LUHMES (cell line): ENCODE data around the gene ITPRID2.

DNA sequence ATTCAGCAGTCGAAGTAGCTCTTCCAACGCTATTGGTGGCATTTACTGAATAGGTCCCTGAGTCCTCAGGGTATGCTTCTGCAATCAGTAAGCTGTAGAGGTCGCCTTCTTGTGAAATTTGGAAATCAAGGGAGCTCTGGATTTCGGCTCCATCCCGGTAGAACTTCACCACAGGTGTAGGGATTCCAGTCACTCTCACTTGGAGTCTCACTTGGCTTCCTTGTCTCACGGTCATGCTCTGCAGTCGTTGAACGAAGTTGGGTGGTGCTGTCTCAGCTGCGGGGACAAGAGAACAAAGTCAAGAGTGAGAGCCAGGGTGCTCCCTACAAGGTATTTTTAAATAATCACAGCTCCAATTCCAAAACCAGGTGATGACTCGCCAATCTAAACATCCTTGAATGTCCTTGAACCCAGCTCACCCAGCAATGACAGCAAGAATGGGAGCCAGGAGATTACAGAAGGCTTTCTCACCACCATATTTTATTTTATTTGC is 6.8 kb downstream of the TTN start:
- PRO-cap = no peak

DNA sequence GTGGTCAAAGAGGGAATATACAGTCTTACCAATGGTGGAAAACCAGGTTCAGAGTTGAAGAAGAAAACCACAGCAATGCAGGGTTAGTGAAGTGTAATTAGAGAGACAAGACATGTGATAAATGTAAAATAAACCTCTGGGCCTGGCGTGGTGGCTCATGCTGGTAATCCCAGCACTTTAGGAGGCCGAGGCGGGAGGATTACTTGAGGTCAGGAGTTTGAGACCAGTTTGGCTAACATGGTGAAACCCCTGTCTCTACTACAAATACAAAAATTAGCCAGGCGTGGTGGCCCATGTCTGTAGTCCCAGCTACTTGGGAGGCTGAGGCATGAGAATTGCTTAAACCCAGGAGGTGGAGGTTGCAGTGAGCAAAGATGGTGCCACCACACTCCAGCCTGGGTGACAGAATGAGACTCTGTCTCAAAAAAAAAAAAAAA is 2.3 kb downstream of the TTN start:
- PRO-cap = no peak

GRCh38 chr2:178909379-178909843 is 102.2 kb upstream of the TTN start:
- PRO-cap = no peak

GRCh38 chr2:179562195-179562799 is 297.7 kb upstream of the SESTD1 start:
- PRO-cap = no peak

- PRO-cap = no peak
Measured at GRCh38 chr2:179981334-179982054, 25.6 kb downstream of the CWC22 start.

DNA sequence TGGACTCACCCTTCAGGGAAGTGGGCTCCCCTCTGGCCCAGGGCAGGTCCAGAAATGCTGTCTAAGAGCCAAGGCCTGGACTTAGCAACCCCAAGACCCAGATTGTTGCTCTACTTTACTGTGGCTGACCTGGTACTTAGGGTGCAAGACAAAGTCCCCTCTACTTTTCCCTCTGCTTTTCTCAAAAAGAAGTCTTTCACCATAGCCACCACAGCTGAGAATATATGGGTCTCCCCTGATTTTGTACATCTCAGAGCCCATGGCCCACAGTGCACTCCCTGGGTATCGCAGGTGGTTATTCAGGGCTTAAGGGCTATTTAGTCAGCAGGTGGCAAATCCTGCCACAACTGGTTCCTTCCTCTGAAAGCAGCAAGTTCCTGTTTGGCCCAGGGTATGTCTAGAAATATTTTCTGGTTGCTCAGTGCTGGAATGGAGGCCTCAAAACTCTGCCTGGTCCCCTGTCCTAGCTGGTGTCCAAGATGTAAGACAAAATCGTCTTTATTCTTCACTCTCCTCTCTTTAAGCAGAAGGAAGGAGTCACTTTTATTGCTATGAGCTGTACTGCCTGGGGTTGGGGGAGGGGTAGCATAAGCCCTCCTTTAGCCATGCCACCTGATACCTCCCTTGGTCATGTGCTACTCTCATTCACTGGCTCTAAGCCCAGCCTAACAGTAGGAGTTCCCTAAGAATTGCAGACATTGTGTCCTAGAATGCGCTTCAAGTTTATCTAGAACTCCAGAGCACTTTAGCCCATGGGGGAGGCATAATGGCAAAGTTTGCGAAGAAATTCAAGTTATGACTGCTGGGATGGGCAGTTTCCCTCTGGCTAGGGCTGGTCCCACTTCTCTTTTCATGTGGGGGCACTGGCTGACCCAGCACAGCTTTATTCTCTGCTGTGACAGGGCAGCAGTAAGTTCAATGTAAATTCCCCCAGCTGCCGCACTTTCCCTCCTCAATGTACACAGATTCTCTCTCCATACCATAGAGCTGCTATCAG is 26.9 kb upstream of the CWC22 start:
- PRO-cap = bidirectional peak, plus-strand start at position 670 of the sequence, minus-strand start at position 495 of the sequence; bidirectional peak, plus-strand start outside the sequence, minus-strand start at position 701 of the sequence

DNA sequence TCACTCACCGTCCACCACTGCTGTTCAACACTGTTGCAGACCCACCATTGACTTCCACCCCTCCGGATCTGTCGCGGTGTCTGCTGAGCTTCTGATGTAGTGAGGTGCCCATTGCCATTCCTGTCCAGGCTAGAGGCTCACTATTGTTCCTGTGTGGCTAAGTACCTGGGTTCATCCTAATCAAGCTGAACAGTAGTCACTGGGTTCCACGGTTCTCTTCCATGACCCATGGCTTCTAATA is 231.7 kb upstream of the CWC22 start:
- PRO-cap = no peak

DNA sequence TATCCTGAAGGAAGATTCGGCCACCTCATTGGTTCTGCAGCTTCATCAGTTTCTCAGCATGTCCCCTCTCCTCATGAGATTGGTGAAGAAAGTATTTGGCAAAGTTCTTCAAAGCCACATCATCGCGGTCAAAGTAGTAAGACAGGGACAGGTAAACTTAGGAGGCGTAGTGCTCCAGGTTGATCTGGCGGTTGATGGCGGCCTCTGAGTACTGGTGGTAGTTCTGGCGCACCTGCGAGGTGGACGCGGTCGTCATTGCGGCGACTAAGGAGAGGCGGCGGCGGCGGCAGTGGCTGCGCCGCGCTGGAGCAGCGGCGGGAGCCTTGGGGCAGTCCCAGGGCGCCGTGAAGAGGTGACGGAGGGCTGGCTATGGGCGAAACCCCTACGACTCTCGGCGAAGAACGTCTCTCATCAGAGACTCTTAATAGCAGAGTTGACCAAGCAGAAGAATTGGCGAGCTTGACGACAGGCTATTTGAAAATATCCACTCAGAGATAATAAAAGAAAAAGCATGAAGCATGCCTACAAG is 107.2 kb upstream of the UBE2E3 start:
- PRO-cap = no peak

GRCh38 chr2:181891578-181892397 is at the start of gene ITPRID2:
Gene ITPRID2 (plus strand): TSS chr2:181891730.
- PRO-cap = bidirectional peak, plus-strand start at chr2:181891954, minus-strand start at chr2:181891664; unidirectional peak, plus-strand start at chr2:181892071; bidirectional peak, plus-strand start at chr2:181892197, minus-strand start at chr2:181892112; bidirectional peak, plus-strand start at chr2:181892695, minus-strand start at chr2:181892362

- PRO-cap = no peak
Measured at GRCh38 chr2:182055859-182056332, 70.2 kb downstream of the PPP1R1C start.

DNA sequence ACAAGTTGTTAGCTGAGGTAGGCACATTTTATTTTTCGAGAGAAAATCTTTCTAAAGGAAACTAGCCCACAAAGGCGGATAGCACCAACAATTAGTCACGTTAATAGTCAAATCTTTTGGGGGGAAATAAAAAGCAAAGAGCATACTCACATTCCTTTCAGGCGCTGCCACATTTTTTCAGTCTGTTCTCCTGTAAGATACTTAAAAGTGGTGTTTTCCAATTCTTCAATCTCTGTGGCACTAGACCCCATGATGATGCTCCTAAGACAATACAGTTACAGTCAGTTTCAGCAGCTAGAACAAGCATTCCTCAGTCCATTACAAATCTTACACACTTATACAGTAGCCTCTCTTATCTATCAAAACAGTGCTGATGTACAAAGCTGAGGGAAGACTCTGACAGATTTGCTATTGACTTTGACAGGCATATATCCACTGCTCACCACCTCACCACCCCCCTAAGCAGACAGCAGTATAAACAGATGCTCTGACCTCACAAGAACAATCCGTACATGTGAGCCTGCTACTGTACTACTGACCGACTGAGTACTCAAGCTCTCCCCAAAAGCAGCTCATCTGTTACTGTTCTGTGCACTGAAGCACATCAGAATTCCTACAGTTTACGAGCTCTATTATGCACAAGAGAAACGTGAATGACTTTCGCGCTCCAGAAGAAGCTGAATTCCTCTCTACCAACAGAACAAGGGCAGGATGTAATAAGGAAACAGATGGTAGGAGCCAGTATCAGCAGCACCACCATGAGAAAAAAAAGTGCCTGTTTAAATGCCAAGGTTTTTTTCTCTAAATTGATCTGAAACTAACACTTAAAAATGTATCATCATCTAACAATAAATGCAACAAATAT is 95.5 kb upstream of the PDE1A start:
- PRO-cap = bidirectional peak, plus-strand start at position 503 of the sequence, minus-strand start at position 537 of the sequence; bidirectional peak, plus-strand start outside the sequence, minus-strand start at position 691 of the sequence

DNA sequence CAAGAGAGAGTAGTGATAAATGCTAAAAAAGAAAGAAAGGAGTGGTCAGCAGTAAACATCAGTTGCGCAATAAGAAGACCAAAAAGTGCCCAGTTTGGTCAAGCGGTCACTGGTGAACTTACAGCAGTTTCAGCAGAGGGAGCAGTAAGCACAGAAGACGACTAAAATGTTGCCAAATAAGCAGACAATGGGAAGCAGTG is 45.8 kb downstream of the DNAJC10 start:
- PRO-cap = no peak

GRCh38 chr2:182793144-182793368 is 73.4 kb downstream of the FRZB start:
- PRO-cap = no peak

- PRO-cap = no peak
Measured at GRCh38 chr2:183117222-183117803, 6.9 kb upstream of the NUP35 start.

GRCh38 chr2:183692067-183692396 is 567.8 kb downstream of the NUP35 start:
- PRO-cap = no peak

DNA sequence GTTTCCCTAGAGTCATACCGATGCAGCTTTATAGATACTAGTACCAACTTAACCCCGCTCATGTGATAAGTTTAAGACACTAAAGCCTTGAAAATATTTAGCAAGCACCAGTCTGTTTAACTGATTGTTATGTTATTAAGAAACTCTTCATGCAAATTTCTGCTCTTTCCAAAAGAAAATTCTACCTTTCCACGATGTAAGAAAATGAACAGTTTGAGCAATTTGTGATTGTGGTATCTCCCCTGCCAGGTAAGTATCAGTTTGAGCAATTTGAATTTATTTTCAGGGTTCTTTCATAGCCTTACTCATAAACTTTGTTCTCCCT is 172.9 kb upstream of the ZNF804A start:
- PRO-cap = no peak

GRCh38 chr2:184597357-184598038 is 831 bp upstream of the ZNF804A start:
- PRO-cap = no peak

GRCh38 chr2:185424798-185425606 is 313.6 kb upstream of the FSIP2 start:
- PRO-cap = no peak

DNA sequence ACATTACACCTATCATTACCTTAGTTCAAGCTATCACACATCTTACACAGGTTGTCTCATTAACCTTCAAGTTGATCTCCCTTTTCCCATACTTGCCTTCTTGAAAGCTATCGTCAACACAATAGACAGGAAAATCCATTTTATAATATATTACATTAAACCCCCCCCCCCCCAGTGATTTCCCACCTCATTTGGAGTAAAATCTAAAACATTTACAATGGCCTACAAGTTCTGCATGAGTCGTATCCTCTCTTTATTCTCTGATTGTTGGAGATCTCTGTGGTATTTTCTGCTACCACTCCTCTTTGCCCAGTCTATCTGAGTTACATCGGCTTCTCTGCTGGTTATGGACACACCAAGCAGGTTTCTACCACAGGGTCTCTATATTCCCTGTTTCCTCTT is 79.4 kb upstream of the ZC3H15 start:
- PRO-cap = no peak

DNA sequence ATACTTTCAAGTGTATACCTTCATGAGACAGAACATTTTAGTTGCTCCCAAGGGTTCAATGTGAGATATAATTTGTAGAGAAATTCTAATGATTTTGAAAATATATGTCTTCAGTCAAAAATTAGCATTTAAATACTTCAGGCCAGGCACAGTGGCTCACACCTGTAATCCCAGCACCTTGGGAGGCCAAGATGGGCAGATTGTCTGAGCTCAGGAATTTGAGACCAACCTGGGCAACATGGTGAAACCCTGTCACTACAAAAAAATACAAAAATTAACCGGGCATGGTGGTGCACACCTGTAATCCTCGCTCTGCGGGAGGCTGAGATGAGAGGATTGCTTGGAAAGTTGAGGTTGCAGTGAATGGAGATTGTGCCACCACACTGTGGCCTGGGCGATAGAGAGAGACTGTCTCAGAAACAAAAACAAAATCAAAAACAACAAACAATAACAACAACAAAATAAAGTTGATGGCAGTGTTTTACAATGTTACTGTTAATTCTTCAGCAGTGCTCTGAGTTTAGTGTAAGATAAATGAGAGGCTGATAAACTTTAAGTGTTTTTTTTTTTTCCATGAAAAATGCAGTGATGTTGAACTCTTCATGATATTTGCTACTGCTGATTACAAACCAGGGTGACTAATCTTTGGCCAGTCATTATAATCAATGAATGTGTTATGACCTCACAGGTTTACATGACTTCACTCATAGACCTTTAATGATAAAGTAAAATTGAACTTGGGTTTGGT is 2.3 kb downstream of the ITGAV start:
- PRO-cap = no peak